Measurements from ENCODE around the gene AKAP10.

DNA sequence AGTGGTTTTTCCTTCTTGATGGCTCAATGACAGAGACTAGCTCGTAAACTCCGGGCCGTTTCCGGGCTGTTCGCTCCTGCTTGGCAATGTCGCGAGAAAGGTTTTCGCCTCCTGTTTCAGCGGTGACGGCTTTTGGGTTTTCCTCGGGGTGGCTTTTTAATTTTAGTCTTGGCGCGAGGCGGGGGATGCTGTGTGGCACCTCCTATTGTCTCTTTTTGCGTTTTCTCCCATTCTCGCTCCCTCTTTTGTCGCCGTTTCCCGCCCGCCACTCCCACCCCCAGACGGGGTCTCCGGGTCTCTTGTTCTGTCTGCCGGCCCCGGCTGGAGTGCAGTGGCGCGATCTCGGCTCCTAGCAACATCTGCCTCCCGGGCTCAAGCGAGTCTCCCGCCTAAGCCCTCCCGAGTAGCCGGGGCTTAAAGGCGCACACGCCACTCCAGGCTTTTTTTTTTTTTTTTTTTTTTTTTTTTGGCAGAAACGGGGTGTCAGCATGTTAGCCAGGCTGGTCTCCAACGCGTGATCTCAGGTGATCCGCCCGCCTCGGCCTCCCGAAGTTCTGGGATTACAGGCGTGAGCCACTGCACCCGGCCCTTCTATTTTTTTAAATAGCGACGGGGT, 15.5 kb upstream of the GRAP start:
- PRO-cap: no peak

- PRO-cap: no peak
Measured at GRCh38 chr17:19254665-19255337, 17.6 kb downstream of the EPN2 start.

DNA sequence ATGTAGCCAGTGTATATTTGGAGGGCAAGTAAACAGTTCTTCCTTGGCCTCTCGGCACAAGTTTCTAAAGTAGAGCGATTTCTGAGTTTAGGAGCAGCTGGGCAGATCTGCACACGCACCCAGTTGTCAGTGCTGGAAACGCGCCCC, 26.6 kb downstream of the EPN2 start:
- PRO-cap: no peak

DNA sequence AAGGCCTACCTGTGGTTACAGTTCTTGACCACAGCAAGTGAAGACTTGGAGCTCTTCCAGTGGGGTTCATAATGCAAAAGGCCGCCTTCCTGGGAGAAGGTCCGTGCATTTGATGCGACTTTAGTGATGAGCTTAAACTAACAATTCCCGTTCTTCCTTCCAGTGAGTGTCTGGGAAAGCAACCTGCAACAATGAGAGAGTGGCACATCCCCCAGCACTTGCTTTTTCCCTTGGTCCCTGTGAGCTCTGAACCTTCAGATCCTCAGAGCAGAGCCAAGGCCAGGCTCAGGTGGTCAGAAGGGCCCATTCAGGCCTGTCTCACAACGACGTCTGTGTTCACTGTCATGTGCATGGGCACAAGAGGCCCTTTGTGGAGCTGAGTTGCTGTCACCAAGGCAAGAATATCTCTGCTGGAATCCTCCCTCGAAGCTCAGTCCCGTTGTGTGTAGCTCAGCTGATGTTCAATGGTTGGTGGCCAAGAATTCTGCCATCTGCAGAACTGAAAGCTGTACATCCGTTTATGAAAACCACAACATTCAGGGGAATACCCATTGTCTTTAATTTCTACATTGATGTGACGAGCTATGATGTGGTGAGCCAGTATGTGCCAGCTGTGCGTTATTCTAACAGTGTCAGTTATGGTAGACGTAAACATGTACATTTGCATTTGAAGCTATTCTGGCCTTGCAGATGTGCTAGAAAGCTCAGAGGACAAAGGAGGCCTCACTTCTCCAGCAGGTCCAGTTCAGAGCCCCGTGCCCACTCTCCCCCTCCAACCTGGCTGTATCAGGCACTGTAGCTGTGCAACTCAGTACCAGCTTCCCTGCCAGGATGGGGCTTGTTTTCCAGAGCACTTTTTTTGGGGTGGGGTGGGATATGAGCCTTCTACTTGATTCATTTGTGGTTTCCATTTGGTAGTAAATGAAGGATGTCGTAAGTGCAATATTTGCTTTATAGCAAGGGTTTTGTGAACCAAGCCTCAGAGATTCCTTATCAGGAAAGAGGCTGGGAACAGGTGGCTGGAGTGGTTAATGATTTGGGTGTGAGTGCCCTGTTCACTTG, 56.3 kb downstream of the B9D1 start:
- PRO-cap: bidirectional peak, plus-strand start at position 695 of the sequence, minus-strand start at position 466 of the sequence

GRCh38 chr17:19377415-19378358, 611 bp upstream of the MAPK7 start:
- PRO-cap: bidirectional peak, plus-strand start at chr17:19377765, minus-strand start at chr17:19377640; bidirectional peak, plus-strand start at chr17:19378028, minus-strand start at chr17:19377856; bidirectional peak, plus-strand start at chr17:19378264, minus-strand start at chr17:19378158; bidirectional peak, plus-strand start at chr17:19378479, minus-strand start at chr17:19378319

DNA sequence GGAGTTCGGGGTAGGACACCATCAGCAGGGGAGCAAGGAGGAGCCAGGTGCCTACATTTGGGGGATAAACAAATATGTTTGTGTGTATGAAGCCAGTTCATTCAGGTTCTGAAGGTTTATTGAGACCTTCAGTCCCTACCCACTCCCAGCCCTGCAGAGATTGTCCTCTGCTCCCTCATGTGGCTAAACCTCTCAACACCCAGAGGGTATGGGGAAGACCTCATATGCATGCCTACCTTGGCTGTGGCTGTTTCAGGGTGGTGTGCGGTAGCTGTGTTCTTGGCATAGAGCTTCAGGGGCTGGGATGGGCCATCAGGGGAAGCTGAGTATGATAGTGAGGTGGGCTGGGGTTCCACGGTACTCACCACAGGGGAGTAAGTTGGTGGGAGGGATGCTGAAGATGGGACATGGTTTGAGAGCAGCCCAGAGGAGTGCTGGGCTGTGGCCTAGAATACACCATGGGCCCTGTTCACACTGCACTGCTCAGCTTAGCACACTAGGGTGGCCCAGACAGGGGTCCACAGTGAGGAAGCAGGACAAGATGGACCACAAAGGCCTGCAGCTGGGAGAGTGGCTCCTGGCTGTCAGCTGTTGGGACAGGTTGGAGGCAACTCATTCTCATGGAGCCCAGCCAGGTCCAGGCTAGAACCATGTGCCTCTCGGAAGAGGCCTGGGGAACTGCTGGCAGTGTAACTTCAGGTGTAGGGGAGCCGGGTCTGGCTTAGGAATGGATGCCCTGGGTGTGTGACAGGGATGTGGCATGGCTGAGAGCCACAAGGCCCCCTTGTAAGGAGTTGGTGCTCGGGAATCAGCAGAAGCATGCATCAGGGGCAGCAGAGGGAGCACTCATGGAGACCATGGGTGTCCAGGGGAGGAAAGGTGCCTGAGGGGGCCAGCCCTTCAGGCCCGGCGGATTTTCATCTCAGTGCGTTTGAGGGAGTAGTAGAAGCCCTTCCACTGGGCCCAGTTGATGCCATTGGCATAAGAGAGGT, 3.1 kb downstream of the MFAP4 start:
- PRO-cap: no peak

DNA sequence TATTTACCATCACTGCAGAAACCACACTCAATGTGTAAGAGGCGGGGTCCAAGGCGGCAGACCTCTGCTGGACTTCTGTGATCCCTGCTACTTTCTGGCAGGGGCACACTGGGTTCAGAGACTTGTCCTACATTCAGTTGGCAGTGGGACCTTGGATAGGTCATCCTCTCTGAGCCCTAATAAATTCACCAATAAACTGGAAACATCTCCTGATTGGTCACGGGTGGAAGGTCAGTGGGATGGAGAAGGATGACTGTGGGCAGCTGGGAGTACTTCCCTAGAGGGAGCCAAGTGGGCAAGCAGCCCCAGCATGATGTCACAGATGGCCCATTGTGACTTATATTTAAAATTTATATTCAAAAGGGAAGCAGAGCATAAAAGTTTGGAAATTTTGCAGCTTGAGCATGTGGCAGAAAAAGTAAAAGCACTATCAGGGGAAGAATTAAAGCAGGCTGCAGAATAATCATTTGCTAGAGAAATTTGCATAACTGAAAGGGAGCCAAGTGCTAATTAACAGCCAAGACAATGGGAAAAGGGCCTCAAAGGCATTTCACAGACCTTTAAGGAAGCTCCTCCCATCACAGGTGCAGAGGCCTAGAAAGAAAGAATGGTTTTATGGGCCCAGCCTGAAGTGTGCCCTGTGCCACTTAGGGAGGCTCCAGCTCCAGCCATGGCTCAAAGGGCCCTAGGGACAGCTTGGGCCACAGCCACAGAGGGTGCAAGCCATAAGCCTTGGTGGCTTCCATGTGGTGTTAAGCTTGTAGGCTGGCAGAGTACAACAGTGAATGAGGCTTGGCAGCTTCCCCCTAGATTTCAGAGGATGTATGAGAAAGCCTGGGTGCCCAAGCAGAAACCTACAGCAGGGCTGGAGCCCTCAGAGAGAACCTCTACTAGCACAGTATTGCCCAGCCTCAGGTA, 49.9 kb downstream of the RNF112 start:
- PRO-cap: no peak

GRCh38 chr17:19526866-19527209, 6.8 kb upstream of the SLC47A1 start:
- PRO-cap: no peak

DNA sequence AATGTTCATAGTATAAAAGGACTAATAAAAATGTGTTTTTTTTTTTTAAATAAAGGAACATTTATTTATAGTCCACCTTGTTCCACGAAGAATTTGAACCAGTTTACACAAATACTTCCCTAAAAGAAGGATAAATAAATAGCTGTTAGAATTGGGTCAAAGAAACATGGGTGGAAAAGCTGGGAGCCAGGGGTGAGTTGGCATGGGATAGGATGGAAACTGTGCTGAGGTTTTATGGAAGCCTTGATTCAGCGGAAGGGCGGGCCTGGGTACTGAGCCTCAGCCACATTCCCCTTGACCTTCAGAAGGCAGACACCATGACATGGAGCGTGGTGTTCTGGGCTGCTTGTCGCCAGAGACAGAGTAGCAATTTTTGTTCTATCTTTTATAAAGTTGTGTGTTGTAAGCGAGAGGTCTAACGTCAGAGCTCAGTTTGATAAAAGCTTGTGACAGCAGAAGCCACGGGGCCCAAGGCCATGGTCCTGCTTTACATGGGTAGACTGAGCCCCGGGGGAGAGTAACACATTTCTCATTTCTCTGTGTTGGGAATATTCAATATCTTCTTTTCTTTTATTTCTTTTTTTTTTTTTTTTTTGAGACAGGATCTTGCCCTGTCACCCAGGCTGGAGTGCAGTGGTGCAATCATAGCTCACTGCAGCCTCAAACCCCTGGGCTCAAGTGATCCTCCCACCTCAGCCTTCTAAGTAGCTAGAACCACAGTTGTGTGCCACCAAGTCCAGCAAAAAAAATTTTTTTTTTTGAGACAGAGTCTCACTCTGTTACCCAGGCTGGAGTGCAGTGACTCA, 50.3 kb downstream of the SLC47A1 start:
- PRO-cap: no peak

DNA sequence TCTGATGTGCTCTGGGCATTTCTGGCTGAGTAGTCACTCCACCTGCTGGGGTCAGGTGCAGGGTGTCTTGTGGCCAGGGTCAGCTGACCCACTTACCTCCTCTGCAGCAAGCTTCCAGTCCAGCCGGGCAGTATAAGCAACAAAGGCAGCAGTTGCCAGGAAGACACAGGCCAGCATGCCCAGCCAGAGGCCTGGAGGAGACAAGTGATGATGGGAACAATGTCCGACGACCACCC, 32.6 kb downstream of the ALDH3A2 start:
- PRO-cap: no peak

DNA sequence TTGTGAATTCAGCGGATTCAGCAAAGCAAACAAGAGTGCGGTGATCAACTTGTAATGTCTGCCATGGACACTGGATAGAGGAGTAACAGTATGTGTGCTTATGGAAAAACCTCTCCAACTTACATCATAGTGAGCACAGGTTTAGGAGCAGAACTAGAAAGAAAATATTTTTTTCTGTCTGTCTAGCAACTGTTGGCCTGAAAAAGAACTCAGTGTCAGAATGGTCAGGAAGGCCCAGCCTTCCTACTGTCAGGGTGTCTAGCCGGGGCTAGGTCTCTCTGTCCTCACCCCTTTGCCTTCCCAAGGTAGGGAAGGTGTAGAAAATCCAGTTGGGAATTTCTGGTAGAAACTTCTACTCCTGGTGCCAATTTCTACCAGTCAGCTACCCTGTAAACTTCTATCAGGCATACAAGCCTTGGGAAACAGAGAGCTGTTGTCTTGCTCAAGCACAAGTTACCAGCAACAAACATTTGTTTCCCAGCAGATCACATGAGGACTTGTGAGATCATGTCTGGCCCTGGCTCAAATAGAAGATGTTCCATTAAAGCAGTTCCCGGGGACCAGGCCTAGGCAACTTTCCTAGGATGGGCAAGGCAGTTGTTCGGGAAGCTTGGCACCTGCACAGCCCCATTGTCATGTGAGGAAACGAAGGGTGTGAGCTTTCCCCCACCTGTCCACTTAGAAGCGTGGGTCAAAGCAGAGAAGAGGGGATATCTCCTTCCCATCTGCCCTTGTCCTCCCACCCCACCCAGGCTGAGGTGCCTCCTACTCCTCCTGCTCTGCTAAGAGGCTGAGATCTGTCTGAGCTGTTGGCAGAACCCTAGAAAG, 11.0 kb upstream of the SLC47A2 start:
- PRO-cap: no peak

GRCh38 chr17:19744514-19745928, 3.1 kb downstream of the ALDH3A1 start:
- PRO-cap: bidirectional peak, plus-strand start at chr17:19745056, minus-strand start at chr17:19745011

- PRO-cap: bidirectional peak, plus-strand start at chr17:19768305, minus-strand start at chr17:19768129
Measured at GRCh38 chr17:19768028-19768358, 19.9 kb upstream of the ALDH3A1 start.

DNA sequence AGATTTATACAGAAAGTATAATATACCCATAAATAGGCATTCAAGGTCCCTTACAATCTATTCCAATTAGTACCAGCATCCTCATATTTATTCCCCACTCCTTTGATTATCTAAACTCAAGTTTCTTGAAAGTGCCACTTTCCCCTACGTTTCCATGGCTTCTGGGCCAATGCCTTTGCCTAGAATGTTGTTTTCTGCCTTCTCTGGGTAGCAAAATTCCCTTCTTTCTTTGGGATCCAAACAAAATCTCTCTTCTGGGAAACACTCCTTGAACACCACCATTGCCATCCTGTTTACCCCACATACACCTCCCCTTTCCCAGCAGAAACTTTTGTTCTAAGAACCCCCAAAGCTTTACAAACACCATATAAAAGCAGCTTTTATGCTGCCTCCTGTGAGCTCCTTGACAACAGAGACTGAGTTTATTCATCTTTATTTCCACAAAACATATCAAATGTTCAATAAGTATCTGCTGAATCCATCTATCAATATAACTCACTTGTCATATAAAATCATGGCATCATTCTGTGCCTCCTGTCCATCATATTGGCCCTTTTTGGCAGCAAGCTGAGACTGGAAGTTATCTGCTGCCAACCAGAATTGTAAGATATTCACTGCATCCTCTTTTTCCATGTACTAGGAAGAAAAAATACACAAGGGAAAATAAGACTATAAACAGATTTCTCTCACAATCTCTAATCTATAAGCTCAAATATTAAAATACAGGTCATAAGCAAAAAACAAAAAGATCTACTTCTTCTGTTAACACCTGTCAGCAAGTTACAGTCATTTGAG, 38.2 kb downstream of the AKAP10 start:
- PRO-cap: no peak

DNA sequence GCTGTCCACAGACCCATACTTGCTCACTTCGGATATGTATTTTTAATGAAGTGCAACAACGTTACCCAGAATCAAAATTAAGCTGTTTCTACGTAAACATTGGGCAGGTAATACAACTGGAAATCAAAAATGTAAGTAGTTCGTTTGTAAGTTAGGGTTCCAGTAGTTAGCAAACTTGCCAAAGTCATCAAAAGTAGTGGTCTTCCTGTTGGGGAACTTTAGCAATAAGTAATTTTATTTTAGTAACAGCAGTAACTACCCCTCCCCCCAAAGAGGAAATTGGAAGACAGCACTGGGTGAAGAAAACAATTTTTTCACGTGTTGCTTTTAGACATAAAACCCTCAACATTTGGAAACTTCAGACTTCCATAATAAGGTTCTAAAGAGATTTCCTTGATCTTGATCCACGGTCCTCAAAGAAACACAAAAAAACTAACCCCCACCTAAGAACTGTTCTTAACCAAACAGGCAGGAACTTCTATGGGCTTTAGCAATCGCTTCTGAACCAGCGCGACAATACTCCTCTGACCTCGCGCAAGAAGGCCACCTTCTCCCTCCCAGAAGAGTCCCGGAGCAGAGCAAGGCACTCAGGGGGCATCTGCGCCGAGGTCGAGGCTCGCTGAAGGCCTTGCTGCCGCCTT, 639 bp downstream of the AKAP10 start:
- PRO-cap: unidirectional peak, plus-strand start at position 272 of the sequence; unidirectional peak, plus-strand start at position 516 of the sequence

- PRO-cap: bidirectional peak, plus-strand start at chr17:19977959, minus-strand start at chr17:19977828; bidirectional peak, plus-strand start at chr17:19978165, minus-strand start at chr17:19978036
Measured at GRCh38 chr17:19977510-19978123, at the start of gene AKAP10. Gene AKAP10, minus strand, starts transcription at chr17:19977828.

GRCh38 chr17:20204925-20205994, 196.1 kb downstream of the SPECC1 start:
- PRO-cap: no peak

DNA sequence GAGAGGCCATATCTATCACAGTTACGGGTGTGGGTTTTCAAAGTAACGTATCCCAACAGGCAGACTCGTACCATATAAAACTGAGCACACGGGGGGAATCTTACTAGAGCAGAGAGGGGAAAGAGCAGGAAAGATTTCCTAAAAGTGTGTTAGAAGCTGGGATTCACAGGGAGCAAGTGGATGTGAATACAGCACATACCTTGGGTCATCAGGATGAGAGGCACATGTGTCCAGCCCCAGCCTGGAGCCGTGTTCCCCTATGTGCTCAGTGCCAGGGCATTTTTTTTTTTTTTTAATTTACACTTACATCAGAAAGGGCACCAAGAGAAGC, 166.2 kb downstream of the LGALS9B start:
- PRO-cap: no peak

GRCh38 chr17:20588584-20588967, 9.1 kb downstream of the CDRT15L2 start:
- PRO-cap: unidirectional peak, plus-strand start at chr17:20588843

- PRO-cap: unidirectional peak, plus-strand start at chr17:20840686
Measured at GRCh38 chr17:20840339-20840929, 202.4 kb downstream of the USP22 start.

Measured in colic lymph node (tissue), 1 donor.